CD14-positive monocyte (primary cell): ENCODE measurements around the genes TRHDE and PAWR.

DNA sequence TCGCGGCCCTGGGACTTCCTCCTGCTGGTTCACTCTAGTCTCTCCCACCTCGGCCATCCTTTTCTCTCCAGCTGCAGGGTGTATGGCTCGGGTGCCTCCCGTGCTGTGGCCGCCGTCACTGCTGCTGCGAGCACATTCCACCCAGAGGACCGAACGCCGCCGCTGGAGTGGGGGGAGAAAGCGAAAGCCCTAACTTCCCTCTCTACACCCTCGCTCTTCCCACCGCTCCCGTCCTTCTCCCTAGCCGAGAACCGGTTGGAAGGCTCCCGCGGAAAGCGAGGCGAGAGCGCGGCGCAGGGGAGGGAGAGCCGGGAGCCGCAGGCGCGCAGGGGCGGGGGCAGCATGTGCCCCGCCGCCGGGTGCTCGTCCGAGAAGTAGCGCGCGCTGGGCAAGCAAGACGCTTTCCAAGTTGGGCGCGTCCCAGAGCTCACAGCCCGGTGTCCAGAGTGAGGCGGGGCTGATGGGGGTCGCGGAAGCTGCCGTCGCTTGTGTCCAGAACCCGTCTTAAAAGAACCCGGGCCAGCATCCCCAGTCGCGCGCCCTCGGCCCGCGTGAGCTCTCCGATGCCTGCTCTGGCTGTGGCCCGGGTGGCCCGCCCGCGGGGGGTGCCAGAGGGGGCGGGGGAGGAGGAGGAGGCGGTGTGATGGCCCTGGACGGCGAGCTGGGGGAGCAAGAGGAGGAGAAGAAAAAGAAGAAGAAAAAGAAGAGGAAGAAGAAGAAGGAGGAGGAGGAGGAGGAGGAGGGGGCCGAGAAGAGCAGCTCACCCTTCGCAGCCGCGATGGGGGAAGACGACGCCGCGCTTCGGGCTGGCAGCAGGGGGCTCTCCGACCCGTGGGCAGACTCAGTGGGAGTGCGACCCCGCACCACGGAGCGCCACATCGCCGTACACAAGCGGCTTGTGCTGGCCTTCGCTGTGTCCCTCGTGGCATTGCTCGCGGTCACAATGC lies at the start of gene TRHDE:
Gene TRHDE, plus strand, starts transcription at position 370 of the 947 bp plus-strand sequence.
- CAGE, long polyA plus RNA: no peak

DNA sequence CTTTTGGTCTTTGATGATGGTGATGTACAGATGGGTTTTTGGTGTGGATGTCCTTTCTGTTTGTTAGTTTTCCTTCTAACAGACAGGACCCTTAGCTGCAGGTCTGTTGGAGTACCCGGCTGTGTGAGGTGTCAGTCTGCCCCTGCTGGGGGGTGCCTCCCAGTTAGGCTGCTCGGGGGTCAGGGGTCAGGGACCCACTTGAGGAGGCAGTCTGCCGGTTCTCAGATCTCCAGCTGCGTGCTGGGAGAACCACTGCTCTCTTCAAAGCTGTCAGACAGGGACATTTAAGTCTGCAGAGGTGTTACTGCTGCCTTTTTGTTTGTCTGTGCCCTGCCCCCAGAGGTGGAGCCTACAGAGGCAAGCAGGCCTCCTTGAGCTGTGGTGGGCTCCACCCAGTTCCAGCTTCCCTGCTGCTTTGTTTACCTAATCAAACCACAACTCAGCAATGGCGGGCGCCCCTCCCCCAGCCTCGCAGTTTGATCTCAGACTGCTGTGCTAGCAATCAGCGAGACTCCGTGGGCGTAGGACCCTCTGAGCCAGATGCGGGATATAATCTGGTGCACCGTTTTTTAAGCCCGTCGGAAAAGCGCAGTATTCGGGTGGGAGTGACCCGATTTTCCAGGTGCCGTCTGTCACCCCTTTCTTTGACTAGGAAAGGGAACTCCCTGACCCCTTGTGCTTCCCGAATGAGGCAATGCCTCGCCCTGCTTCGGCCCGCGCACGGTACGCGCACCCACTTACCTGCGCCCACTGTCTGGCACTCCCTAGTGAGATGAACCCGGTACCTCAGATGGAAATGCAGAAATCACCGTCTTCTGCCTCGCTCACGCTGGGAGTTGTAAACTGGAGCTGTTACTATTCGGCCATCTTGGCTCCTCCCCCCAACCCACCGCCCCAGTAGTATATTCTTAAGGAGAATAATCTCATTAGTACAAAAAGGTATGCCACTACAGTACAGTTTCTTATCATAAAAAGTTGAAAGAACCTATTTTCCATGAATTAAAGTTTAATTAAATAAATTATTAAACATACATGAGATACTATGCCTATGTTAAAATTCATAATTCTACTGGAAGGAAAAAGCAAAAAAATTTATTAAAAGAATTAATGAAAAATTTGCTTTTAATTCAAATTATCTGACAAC lies 28.6 kb upstream of the ATXN7L3B start:
- CAGE, long polyA plus RNA: no peak

DNA sequence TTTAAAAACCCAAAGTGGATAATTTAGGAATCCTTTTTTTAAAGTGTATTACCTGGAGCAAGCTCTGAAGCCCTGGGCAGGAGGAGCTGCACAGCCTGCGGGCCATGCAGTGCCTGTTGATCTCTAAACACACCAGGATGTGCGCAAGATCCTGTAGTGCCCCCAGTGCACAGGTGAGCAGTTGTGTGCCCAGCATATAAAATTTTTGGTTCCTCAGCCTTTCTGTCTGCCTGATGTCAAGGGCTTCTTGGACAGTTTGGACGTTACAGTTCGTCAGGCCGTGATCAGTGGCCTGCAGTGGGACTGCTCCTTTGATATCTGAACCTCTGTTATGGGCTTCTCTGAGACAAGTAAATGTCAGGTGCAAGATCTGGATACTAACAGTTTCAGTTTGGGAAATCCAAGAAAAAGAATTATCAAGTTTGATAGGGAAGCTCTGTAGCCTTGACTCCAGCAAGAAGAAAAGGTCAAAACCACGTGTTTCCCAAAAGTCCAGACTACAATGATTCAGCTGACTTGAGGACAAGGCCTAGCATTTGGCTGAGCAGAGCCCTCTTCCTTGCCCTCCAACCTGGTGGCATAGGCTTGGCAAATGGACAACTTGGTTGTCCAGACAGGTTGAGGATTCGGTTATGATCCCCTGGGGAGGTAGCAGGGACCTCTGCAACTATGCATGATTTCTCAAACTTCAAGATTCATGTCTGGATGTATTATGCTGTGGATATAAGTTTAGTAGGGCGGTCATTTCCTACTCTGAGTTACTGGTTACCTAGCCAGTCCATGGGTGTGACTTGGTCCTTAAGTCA lies 1.1 kb downstream of the ATXN7L3B start:
- CAGE, long polyA plus RNA: no peak

GRCh38 chr12:74953425-74953896 lies 256.2 kb downstream of the KCNC2 start:
- CAGE, long polyA plus RNA: no peak

- CAGE, long polyA plus RNA: no peak
Observed at GRCh38 chr12:75501545-75502331, 9.7 kb downstream of the KRR1 start.

GRCh38 chr12:75889044-75889684 lies 195.3 kb downstream of the NAP1L1 start:
- CAGE, long polyA plus RNA: no peak

- CAGE, long polyA plus RNA: no peak
Observed at GRCh38 chr12:75985939-75986690, 98.4 kb downstream of the NAP1L1 start.

DNA sequence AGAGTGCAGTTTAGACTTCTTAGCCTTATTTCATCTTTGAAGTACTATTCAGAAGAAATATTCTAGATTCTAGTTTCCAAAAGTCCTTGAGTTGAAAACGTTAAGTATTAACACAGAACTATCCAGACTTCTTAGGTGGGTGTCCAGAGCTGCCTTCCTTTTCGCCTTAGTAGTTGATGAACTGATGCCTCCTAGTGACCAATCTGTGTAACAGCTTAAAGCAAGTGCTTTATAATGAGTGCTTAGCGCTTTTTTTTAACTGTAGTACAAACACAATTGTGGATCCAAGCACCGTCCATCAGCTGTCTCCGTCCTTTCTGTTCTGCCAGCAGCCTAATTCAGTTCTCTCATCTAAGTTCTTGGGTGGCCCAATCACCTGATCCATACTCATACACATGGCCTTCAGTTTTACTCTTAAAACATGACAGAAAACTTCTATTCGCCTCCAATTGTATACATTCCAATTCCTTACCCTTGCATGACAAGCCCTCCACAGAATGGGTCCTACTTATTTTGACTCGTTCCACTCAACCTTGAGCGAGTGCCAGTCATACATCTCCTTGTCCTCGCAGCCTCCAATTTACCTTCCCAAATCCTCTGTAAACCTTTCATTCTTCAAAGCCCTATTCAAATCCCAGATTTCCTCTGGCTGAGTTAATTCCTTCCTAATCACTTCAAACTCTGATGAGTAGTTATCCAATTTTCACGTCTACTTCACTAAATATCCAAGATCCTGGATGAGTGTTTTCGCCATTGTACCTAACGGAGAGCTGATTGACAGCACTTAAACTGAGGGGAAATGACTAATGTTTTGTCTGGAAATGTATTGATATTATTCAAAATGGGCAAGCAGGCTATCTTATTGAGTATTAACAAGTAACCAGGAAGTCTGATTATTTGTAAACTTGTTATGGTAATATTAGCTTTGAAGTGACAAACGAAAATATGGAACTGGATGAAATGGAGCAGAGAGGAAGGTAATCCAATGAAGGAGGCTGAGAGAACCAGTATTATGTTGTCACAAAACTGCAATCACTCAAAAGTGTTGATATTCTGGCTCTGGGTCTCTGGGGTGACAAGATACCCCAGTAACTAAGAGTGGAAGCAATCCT lies 47.0 kb downstream of the NAP1L1 start:
- CAGE, long polyA plus RNA: no peak

DNA sequence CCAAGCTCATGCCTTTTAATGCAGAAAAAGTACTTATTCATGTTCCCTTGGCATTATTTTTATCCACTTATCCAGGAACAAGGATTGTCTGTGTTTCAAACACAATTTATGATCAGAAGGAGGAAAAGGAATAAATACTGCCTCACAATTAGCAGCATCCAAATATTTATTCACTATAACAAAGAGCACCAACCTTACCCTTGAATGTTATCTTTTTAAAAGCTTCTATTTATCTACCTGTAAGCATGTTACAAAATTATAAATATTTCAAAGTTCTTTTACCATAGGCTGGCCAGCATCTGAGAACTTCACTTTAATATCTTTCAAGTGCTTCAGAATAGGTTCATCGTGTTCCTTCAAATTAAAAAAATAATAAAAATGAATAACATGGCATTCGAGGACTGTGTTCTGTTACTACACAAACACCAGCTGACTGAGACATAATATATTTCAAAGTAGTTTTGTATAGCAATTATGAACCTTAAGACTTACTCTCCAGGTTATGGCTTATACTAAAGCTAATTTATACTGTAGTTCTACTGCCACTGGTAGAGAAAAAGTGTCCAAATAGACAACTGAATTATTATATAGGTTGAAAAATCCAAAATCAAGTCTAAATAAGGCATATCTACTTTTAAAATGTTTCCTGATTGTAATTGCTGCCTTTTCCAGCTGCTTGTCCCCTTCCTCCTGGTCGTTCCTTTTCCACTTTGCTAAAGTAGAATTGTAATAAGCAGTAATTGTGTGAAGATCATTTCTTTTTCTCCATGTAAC lies 29.6 kb downstream of the NAP1L1 start:
- CAGE, long polyA plus RNA: no peak

- CAGE, long polyA plus RNA: no peak
Observed at GRCh38 chr12:76092578-76092952, 8.1 kb upstream of the NAP1L1 start.

GRCh38 chr12:76513492-76514112 lies 46.0 kb downstream of the OSBPL8 start:
- CAGE, long polyA plus RNA: no peak

DNA sequence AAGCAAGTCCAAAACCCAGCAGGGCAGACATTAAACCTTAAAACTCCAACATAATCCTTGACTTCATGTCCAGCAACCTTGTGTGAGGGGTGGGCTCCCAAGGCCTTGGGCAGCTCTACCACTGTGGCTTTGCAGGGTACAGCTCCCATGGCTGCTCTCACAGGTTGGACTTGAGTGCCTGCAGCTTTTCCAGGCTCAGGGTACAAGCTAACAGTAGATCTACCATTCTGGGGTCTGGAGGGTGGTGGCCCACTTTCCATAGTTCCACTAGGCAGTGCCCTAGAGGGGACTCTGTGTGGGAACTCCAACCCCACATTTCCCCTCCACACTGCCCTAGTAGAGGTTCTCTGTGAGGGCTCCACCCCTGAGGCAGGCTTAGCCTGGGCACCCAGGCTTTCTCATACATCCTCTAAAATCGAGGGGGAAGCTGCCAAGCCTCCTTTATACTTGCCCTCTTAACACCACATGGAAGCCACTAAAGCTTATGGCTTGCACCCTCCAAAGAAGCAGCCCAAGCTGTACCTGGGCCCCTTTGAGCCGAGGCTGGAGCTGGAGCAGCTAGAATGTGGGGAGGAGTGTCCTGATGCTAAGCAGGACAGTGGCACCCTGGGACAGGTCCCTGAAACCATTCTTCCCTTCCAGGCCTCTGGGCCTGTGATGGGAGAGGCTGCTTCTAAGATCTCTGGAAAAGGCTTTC lies 41.2 kb downstream of the OSBPL8 start:
- CAGE, long polyA plus RNA: no peak

DNA sequence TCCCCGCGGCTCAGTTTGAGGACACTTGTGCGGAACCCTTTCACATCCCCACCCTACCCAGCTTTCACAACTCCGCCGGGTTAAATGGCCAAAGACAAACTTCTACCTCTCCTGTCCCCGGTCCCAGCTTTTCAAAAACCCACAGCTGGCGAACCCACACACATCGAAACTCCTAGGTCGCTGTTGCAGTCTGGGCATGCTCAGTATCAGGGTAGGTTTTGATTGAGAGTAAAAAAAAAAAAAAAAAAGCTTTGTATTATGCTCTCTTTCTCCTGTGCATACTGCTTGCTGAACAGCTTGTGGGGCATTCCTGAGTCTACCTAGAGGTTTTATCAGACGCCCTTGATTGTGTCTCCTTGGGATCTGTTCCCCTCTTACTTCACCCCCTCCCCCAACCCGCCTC lies 448 bp upstream of the SYT1 start:
- CAGE, long polyA plus RNA: no peak

- CAGE, long polyA plus RNA: no peak
Observed at GRCh38 chr12:78929709-78930950, 65.6 kb downstream of the SYT1 start.

- CAGE, long polyA plus RNA: no peak
Observed at GRCh38 chr12:79408009-79408320, 282.8 kb downstream of the PAWR start.

DNA sequence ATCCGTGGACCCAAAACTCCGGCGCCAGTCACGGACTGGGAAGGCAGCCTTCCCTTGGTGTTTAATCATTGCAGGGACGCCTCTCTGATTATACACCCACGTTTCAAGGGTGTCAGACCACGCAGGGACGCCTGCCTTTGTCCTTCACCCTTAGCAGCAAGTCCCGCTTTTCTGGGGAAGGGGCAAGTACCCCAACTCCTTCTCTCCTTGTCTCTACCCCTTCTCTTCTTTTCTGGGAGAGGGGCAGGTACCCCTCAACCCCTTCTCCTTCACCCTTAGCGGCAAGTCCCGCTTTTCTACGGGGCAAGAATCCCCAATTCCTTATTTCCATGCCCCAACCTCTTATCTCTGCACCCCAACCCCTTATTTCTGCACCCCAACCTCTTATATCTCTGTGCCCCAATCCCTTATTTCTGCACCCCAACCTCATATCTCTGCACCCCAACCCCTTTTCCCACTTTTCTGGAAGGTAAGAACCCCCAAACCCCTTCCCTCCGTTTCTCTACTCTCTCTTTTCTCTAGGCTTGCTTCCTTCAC lies 150.1 kb downstream of the PAWR start:
- CAGE, long polyA plus RNA: no peak

DNA sequence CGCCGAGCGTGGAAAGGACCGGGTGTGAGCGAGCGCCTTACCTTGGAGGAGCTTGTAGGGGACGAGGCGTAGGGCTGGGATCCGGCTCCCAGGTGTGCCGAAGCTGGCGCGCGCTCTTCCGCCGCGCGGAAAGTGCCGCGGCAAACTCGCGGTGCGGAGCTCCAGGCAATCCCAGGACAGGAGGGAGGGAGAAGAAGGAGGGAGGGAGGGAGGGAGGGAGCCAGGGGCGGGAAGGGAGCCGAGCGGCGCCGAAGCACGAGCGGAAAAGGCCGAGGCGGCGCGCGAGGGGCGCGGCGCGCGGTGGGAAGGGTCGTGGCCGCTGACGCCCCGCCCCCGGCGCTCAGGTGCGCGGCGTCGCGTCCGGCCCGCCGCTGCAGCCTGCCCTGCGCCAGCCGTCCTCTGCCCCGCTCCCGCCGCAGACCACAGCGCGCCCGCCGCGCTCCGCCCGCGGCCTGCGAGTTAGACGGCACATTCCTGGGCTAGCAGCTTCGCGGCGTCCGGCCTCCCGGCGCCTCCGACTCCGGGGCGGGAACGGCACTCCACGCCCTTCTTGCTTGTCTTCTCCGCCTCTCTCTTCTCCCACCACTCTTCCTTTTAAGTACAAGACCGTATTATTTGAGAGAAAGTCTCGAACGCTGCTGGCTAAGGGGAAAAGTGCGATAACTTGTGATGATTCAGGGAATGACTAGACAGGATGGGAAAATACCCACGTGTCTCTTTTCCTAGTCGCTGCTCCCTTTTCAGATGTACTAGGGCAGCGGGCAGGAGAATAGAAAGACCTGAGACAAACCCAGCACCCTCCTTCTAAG lies at the start of gene PAWR:
Gene PAWR, minus strand, starts transcription at position 134 of the 809 bp plus-strand sequence.
- CAGE, long polyA plus RNA: no peak

GRCh38 chr12:79691751-79692347 lies 1.1 kb upstream of the PAWR start:
- CAGE, long polyA plus RNA: no peak

GRCh38 chr12:79796555-79797129 lies 105.9 kb upstream of the PAWR start:
- CAGE, long polyA plus RNA: no peak

GRCh38 chr12:79797130-79797468 lies 106.3 kb upstream of the PAWR start:
- CAGE, long polyA plus RNA: no peak